SJSA1 (cell line): ENCODE data around the gene CYP4F8.

GRCh38 chr19:15422669-15423342 lies 4.0 kb upstream of the AKAP8L start:
- RAMPAGE, long total RNA, result no peak

- RAMPAGE, long total RNA, result no peak
Observed at GRCh38 chr19:15452217-15453247, 2.8 kb upstream of the WIZ start.

- RAMPAGE, long total RNA, result no peak
Observed at GRCh38 chr19:15469696-15470279, 5.4 kb upstream of the RASAL3 start.

DNA sequence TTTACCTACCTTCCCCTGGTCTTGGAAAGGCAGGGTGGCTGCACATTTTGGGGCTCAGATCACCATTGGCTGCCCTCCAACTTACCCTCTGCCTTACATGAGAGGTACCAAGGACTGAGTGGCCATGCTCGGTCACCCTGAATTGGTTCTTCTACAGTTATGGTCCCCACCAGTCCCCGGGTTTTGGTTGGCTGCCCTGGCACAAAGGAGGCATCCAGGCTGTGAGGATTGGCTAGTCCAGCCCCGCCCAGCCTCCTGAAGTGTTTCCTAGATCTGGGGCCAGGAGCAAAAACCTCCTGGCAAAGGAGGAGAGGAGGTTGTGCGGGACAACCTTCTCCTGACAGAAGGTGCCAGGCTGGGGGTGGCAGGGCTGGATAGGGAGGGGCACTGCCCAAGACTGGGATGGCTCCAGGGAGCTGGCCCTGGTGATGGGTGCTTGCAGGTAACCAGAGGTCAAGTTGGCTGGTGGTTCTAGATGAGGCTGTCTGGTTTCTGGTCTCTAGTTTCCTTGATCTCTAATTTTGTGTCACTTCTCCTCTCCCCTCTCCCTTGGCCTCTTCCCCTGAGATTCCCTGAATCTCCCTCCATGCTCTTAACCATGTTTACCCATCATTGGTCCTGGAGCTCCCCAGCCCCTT lies at the start of gene CYP4F8:
Gene CYP4F8, plus strand, starts transcription at position 285 of the 638 bp plus-strand sequence.
- RAMPAGE, long total RNA, result no peak

DNA sequence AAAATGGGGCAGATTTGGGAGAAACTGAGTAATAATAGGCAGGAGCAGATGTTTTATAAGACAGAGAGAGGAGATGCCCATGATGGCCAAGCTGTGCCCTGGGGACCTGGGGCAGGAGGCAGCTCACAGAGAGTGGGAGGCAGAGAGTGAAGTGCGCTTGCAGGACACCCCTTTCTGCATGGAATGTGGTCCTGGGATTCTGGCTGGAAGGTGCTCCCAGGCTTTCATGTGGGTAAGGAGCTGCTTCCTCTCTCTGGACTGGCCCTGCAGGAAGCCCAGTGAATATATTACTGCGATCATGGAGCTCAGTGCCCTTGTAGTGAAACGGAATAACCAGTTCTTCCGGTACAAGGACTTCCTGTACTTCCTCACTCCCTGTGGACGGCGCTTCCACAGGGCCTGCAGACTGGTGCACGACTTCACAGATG lies 7.8 kb downstream of the CYP4F8 start:
- RAMPAGE, long total RNA, result no peak

- RAMPAGE, long total RNA, result no peak
Observed at GRCh38 chr19:15837347-15837812, 21.9 kb upstream of the OR10H1 start.

DNA sequence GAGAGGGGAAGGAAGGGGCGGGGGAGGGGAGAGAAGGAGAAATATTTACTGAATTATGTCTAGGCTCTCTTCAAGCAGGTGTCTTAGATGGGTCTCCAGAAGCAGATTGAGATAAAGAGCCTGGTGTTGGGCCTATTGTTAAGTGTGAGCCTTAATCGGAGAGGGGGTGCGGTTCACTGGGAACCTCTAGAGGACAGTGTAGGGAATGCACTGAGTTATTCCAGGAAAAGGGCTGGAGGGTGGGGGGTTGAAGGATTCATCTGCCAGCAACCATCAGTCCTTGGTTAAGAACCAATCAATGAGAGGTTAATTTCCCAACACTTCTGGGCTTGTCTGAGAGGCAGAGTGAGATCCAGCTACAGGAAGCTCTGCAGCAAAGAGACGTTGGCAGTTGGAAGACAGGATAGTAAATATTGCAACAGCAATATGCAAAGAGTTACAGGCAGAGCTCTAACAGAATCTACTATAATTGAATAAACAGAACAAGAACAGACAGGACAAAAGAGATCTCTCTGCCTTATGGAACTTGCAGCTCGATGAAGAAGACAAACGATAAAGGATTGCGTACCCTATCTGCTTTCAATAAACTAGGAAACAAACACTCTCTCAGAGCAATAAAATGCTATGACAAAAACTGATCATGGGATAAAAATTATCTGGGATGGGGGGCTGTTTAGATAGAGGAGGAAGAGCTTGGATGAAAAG lies 28.7 kb downstream of the CYP4F2 start:
- RAMPAGE, long total RNA, result no peak

- RAMPAGE, long total RNA, result no peak
Observed at GRCh38 chr19:16068827-16069349, 7.4 kb upstream of the TPM4 start.

DNA sequence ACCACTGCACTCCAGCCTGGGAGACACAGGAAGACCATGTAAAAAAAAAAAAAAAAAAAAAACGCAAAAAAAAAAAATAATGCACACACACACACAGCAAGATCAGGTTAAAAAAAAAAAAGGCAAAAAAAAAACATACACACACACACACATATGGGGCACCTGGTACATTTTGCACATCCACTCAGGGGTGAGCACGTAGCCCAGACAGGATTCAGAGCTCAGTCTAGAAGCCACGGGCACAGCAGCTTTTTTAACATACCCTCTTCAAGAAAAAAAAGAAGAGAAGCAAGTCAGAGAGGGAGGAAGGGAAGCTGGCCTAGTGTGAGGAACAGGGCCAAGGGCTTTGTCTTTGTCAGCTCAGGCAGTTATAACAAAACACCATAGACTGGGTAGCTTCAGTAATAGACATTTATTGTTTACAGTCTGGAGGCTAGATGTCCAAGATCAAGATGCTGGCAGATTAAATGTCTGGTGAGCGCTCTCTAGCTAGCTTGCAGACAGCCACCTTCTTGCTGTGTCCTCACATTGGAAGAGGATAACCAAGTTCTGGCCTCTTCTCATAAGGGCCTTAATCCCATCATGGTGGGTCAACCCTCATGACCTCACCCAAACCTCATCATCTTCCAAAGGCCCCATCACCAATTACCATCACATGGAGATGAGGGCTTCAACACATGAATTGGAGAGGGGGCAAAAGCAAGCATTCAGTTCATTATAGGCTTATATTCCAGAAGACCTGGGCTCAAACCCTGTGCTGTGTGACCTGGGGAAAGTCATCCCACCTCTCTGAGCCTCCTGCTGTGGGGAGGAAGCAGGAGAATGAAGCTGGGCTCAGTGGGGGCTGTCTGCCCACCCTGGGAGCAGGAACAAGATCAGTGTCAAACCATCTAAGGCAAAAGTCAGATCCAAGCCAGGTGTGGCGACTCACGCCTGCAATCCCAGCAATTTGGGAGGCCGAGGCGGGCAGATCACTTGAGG lies 2.1 kb upstream of the TPM4 start:
- RAMPAGE, long total RNA, result no peak

GRCh38 chr19:16083433-16083877 lies 7.2 kb downstream of the TPM4 start:
- RAMPAGE, long total RNA, result no peak

DNA sequence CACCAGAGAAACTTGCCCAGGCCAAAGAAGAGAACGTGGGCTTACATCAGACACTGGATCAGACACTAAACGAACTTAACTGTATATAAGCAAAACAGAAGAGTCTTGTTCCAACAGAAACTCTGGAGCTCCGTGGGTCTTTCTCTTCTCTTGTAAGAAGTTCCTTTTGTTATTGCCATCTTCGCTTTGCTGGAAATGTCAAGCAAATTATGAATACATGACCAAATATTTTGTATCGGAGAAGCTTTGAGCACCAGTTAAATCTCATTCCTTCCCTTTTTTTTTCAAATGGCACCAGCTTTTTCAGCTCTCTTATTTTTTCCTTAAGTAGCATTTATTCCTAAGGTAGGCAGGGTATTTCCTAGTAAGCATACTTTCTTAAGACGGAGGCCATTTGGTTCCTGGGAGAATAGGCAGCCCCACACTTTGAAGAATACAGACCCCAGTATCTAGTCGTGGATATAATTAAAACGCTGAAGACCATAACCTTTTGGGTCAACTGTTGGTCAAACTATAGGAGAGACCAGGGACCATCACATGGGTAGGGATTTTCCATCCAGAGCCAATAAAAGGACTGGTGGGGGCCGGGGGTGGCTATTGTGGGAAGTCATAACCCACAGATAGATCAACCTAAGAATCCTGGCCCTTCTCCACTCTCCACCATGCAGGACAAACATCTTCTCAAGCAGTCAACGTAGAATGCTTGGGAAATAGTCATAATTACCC lies 10.3 kb upstream of the RAB8A start:
- RAMPAGE, long total RNA, result no peak

DNA sequence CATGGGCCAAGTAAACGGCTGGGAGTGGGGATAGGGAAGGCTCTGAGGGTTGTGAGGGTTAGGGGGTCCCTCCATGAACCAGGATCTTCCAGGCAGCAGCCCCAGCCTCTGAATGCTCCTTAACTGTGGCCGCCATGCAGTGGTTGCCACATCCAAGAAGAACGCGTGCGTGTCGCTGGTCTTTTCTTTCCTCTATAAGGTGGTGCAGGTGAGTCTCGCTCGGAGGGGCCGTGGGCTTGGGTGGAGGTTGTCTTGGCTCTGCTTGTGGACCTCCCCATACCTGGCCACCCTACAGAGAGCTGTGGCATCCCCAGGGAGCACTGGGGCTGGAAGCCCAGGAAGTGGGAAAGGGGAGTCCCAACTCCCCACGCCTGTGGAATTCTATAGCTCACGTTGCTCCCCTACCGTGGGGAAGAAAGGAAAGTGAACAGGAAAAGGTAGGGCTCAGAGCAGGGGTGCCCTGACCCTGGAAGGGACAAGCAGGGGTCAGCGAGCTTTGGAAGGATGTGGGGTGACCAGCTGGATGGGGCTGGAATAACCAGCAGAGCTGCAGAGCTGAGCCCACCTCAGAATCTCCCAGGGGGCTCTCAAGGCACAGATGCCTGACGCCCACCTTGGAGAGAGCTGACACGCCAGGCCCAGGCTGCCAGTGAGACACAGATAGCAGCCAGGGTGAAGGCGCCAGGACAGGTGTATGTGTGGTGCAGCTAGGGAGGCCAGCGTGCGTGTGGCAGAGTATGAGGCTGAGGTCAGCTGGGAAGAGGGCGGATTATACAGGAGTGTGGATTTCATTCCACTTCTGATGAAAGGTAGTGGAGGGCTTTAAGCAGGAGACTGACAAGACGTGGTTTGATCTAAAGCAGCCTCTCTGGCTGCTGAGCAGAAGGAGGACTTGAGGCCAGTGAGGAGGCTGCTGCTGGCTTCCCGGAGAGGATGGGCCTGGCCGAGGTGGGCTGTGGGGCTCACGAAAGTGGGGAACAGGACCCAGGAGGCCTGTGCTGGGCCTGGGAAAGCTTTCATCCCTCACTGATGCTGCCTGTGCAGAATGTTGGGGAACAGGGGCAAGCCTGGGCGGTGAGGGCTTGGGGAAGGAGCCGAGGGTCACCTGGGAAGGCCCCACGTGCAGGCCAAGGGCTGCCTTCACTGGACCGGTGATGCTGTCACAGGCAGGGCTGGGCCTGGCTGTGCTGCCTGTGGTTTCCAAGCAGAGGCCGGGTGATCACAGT lies 8.9 kb downstream of the AP1M1 start:
- RAMPAGE, long total RNA, result no peak

GRCh38 chr19:16325192-16325565 lies 553 bp downstream of the KLF2 start:
- RAMPAGE, long total RNA, result no peak

DNA sequence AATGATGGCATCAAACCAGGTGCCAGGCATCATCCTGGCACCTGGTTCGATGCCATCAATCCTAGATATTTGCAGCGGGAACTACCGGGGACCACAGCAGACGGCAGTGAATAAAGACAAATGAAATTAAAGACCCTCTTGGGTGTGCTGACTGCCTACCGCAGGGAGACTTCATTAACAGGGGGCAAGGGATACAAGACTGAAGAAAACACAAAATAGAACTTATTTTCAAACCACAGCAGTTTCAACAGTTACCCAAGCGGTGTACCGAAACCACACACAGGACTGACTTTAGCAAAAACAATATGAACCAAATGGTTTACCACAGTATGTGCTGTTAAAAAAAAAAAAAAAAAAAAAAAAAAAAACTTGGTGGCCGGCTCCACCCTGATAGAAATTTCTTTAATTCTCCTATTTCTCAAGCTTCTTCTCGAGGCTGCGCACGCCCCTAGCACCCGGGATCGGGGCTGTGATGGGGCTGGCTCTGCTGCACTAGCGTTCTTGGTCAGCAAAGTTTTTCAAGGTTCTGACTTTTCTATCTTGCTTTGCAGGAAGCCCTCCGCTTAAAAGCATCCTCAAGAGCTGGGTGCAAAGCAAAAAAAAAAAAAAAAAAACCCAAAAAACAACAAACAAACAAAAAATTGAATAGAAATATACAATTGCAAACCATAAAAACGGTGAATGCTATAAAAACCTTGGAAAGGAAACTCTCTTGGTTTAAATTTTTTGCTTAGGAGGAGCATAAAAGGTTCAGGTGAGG lies 42.7 kb downstream of the KLF2 start:
- RAMPAGE, long total RNA, result no peak

DNA sequence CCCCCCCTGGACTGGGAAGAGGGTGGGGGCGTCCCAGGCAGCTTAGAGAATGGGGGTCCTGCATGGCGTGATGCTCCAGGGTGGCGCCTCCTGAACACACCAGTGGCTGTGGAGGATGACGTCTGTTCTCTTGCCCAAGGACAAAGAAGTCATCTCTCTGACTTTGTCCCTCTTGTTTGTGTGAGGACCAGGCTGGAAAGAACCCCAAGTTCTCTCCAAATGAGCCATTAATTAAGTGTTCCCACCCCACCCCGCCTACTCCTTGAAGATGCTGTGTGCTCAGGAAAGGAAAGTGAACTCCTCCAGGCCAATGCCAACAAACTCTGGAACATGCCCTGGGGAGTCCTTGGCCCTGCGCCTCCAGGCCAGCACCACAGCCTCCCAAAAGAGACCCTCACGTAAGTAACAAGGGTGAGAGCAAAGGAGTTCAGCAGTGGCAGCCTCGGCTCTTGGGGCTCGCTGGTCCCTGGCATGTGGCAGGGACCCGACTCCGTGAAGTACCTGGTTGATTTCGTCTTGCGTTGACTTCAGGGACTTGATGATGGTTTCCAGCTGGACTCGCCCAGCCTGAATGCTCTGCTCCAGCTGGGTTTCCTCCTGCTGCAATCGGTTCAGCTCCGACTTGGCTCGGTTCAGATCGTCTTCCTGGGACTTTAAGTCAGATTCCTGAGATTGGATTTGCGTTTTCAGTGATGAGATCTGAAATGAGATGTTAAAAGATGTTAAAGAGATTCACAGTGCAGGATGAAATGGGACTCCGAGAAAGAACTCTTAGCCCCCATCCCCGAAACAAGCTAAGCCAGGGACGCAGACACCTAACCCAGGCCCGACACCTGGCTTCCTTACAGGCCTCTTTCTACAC lies 68.3 kb downstream of the EPS15L1 start:
- RAMPAGE, long total RNA, result no peak

- RAMPAGE, long total RNA, result no peak
Observed at GRCh38 chr19:16417445-16418159, 54.2 kb downstream of the EPS15L1 start.

- RAMPAGE, long total RNA, result no peak
Observed at GRCh38 chr19:16560050-16560469, 12.2 kb downstream of the SLC35E1 start.

- RAMPAGE, long total RNA, result no peak
Observed at GRCh38 chr19:16568018-16568265, 4.3 kb downstream of the SLC35E1 start.

DNA sequence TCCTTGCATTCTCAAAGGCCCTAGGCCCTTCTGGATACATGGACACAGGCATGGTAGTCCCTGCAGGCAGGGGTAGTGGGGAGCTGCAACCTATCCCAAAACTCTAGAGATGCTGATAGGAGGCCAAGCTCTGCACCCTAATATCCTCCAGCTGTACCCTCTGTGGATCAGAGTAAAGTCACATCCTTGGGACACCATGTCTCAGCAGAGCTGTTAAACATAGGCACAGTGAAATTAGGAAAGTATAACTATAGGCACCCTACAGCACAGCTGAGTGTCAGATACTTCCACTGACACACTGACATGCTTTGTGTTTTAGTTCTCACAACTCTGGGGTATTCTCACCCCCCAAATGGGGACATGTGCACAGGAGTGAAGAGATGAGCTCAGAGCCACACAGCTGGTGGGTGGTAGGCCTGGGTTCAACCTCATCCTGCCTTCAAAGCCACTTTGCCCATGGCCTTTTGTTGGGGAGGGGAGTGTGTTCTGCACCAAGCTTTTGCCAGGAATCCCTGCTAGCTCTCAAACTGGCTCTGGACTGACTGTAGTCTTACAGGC lies 1.6 kb upstream of the SLC35E1 start:
- RAMPAGE, long total RNA, result no peak

DNA sequence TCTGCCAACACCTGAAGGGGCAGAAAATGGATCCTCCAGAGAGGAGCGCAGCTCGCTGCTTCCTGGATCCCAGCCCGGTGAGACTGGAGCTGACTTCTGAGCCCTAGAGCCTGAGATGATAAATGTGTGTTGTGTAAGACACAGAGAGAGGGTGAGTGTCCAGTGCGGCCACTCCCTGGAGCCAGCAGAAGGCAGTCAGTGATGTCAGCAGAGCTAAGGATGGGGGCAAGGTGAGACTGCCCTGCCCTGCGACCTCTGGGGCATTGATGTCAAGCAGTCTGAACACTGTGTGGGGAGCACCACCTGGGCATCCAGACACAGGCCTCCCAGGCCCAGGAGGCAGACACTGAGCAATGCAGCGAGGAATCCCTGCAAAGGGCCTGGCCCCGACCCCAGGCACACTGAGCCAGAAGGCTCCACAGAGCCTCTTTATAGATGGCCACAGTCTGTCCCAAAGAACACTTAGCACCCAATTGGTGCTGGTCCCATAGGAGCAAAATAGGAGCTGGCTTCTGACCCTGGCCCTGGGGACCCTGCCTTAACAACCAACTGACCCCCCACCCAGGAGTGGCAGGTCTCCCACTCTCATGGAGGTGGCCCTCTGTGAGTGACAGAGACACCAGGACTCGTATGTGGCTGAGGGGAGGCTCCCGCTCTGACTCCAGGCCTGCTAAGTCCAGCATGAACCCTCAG lies 9.9 kb upstream of the SLC35E1 start:
- RAMPAGE, long total RNA, result no peak